Temporal lobe (tissue), 2 donors: ENCODE measurements around the genes FAAP20 and TNFRSF14.

GRCh38 chr1:2150663-2151899, 43.5 kb downstream of the FAAP20 start:
- RAMPAGE, long total RNA = no peak

- RAMPAGE, long total RNA = no peak
These were observed 369 bp downstream of the FAAP20 start for GRCh38 chr1:2194233-2194573.

- RAMPAGE, long total RNA = no peak
These were observed at the start of gene FAAP20 for GRCh38 chr1:2194574-2195573. Gene FAAP20, minus strand, starts transcription at chr1:2194772.

- RAMPAGE, long total RNA = no peak
These were observed 11.6 kb upstream of the FAAP20 start for GRCh38 chr1:2206125-2206533.

DNA sequence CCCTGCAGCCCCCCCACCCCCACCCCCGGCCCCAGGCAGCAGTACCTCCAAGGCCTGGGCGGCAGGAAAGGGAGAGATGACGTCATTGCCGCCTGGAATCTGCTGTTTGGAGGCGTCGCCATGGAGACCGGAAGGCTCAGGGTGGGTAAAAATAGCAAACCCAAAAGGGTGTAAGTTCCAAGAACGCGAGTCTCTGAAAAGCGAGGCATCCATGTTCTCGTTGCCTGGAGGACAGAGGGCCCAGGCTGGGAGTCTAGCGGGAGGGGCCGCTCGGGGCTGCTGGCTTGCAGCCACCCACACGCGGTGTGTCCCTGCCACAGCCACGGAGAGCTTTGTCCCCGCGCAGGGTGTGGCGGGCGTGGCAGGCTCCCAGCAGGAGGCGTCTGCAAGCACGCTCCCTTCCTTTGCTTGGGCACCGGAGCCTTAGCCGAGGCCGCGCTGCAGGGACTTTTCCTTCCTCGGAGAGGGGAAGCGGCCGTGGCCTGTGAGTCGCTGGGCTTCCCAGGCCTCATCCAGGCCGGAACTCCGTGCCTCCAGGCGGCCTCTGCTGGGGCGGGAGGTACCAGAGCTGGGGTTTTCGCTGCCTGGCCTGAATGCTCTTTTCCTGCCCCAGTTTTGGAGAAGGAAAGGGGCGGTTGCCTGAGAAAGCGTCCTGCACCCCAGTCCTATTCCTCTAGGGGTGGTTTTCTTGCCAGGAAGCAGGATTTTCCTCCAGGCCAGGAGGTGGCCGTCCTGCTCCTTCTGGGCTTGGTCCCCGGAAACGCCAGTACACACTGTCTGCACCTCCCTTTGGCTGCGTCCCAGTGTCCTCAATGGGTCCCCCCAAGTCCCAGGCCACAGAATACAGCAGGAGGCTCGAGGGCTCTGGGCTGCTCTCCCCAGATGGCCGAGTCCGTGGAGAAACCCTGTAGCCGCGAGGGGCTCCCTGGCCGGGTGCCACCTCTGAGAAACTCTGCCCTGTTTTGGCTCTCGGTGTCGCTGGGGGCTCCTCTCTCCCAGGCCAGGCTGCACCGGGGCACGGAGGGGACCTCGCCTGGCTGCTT, 15.3 kb upstream of the SKI start:
- RAMPAGE, long total RNA = no peak

DNA sequence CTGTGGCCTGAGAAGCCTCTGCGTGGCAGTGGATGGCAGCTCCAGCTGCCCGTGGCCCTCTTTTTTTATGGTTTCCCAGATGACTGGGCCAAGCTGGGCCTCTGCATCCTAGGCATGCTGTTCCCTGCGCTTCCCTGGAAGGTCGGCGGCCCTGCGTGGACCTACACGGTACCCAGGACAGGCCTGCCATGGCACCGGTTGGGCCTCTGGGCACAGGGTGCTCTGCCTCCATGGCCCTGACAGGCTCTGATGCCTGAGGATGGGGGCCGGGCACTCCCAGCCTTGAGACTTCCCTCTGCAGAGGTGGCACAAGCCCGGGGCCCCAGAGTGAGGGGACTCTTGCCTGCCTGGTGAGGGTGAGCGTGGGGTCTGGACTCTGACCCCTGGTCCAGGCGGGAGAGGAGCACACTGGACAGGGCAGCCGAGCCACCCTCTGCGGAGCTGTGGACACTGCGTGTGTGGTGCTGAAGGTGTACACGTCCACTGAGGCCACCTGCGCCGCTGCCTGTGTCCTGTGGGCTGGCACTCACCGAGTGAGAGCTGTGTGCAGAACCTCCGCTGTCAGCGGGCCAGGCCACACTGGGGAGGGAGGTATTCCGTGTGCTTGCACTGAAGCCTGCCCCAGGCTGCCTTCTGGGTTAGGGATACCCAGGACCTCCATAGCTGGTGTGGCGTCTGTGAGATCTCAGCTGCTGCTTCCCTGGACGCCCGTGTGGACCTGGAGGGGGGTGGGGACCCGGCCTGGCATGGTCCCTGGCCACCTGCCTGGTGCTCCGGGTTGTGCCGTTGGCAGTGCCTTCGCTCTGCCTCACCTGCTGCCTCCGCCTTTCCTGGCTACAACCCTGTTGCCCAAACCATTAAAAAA, 10.3 kb downstream of the SKI start:
- RAMPAGE, long total RNA = no peak

DNA sequence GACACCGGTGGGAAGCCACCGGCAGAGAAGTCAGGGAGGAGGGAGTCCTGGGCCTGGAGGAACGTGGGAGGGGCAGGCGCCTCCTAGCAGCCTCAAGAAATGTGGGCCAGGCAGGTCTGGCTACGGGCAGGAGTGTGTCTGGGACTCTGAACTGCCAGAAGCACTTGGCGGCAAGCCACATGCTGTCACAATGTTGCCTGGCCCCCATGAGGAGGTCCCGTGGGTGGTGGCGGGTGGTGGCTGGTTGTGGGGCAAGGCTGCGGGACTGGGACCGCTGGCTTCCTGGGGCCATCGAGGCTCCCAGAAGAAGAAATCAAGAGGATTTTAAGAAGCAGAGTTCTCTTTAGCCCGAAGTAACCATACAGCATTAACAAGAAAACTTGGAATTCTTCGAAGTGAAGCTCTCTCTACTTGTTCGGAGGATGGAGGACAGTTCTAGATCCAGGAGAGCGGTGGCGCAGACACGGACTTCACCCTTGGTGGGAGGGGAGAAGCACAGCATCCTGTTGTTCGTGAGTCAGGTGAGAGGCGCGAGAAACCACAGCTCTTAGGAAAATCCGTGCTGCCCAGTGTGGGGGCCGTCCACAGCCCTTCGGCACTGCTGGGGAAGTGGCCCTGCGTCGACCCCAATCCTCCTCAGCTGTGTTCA, 12.3 kb downstream of the SKI start:
- RAMPAGE, long total RNA = no peak

DNA sequence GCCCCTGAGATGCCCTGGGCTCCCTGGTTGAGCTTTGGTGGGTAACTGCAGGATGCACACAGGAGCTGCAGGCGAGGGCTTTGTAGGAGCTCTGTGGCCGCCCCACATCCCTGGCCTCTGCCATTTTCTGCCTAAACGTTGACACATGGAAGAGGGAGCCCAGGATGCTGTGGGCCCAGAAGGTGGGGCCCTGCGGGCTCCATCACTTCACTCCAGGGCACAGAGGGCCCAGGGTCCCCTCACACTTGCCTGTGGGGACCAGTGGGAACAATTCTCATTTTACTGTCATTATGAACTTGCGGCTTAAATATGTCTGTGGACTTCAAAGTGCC, 12.8 kb downstream of the SKI start:
- RAMPAGE, long total RNA = no peak

- RAMPAGE, long total RNA = no peak
These were observed 22.5 kb downstream of the SKI start for GRCh38 chr1:2250436-2251242.

DNA sequence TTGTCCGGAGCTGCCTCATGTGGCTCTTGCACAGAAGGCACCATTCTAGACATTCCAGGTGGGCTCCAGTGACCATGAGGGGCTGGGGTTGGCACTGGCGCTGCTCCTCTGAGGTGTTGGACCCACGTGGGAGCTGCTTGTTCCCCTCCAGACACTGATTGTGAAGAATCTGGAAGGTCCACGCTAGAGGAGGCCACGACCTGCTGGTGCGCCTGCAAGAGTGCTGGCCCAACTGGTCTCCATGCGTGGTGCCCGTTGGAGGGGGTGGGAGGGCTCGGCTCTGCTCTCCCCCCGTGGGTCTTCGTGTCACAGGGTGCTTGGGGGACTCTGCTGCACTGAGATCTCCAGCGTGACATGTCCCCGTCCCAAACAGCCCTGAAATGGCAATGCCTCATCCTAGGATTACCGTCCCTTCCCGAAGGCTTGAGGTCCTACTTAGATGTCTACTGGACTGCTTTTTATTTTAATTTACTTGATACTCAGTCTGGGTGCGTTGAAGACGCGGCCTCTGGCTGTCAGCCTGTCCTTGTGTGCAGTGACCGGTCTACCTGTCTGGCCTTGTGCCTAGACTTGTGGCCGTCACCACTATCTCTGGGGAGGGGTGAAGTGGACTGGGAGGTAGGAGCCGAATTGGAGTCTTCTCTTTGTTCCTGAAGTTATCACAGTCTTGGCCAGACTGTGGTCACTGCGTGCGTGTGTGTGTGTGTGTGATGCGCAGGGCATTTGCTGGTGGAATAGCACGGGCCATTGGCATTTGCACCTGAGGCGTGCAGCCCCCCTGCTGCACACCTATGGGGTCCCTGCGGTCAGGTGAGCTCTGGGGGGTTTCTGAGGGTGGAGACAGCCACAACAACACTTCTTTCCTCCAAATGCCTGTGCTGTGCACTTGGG, 26.2 kb downstream of the SKI start:
- RAMPAGE, long total RNA = no peak

DNA sequence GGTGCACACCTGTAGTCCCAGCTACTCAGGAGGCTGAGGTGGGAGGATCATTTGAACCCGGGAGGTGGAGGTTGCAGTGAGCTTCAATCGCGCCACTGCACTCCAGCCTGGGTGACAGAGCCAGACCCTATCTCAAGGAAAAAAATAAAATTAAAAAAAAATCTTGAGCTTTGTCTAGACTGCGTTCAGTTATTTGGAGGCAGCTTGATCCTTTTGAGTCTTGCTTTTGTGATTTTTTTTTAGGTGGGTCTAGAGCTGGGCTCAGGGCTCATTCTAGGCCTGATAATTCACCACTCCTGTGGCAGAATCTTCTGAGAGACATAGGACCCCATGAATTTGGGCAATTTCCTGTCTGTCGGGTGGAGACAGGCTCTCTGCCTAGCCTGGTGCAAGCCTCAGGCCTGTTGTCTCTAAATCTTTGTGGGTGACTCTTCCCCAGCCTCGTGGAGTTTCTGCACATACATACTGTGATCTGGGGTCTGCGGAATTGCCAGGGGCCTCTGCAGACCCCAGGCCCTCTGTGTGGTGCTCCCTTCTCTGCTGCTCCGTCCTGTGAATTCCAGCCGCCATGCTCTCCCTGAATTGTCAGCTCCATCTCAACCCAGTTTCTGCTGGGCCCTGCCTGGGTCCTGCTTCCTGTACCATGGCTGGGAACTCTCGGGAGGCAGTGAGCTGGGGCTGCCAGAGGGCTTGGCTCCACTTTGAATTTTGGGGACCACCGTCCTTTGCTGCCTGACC, 37.9 kb downstream of the SKI start:
- RAMPAGE, long total RNA = no peak

- RAMPAGE, long total RNA = no peak
These were observed 48.7 kb downstream of the SKI start for GRCh38 chr1:2276678-2277405.

DNA sequence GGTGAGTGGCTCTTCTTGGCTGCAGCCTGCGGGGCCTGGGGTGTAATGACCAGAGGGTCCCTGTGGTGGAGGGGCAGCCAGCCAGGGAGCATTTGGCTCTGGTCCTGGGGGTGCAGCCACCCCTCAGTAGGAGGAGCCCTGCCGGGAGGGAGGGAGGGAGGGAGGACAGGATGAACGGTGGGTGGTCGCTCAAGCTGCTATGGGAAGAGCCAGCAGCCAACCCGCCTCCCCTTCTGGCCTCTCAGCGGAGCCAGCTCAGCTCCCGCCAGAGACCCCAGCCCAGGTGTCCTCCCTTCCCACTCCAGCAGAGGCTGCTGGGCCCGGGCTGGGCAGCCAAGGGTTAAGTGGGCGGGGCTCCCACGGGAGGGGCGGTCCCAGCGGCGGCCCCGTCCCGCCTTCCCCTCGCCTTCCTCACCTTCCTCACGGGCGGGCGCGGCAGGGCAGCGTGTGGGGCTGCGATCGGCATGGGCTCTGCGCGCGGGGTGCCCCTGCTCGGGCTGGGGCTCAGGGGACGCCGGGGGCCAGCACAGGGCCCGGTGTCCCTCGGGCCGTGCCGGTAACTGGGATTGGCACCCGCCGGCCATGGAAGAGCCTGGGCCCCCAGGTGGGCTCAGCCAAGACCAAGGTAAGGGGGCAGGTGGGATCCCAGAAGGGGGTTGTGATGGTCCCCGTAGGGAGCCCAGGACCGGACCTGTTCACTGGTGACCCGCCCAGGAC, 8.9 kb upstream of the PLCH2 start:
- RAMPAGE, long total RNA = no peak

- RAMPAGE, long total RNA = no peak
These were observed 18.5 kb downstream of the PANK4 start for GRCh38 chr1:2507813-2508307.

GRCh38 chr1:2528656-2529072, 1.4 kb downstream of the HES5 start:
- RAMPAGE, long total RNA = no peak

- RAMPAGE, long total RNA = no peak
These were observed 803 bp downstream of the HES5 start for GRCh38 chr1:2529073-2529846.

- RAMPAGE, long total RNA = no peak
These were observed at the start of gene TNFRSF14 for GRCh38 chr1:2555574-2556731. Gene TNFRSF14, plus strand, starts transcription at chr1:2556371.

DNA sequence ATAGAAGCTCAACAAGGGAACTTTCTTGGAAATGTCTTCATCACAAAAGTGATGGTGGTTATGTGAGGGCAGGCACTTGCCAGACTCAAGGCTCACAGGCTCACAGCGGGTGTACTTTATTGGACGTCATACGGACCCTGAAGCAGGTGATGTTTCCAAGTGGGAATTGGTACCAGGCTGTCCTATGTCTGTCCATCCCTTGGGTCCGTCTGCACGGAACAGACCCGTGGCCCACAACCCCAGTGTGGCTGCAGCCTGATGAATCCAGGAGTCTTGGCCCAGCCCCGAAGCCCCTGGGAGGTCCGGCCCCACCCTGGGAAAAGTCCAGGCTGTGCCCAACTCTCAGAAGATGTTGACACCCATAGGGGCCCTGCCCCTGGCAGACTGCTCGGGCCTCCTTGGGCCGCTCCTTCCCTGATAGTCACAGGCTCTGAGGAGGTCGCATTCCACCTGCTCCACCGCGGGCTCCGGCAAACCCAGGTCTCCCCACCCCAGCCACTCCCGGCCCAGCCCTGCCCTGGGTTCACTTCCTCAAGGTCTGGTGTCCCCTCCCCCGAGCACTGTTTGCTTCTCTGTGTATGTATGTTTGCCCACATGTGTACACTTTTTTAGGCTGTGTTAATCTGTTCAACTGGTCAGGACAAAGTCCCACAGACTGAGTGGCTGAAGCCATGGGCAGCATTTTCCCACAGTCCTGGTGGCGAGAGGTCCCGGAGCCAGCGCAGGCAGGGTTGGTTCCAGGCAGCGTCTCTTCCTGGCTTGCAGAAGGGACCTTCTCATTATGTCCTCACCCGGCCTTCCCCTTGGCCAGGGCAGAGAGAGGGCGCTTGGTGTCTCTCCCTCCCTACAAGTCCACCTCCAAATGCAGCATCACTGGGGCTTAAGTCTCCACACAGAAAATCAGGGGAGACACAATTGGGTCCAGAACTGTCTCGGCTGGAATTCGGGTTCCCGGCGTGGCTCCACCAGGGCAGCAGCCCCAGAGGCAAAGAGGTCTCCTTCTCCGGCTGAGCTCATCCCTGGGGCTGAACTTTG, 10.7 kb upstream of the PRXL2B start:
- RAMPAGE, long total RNA = no peak

GRCh38 chr1:3078241-3079006, 9.4 kb downstream of the PRDM16 start:
- RAMPAGE, long total RNA = no peak

- RAMPAGE, long total RNA = no peak
These were observed 53.4 kb downstream of the PRDM16 start for GRCh38 chr1:3122307-3122864.